Measurements from ENCODE around the genes PAK4 and SAMD4B.

- CAGE, long polyA plus RNA = no peak
- RRBS = no CpG with 5 or more reads among the region's 1 CpG
Observed at GRCh38 chr19:38388529-38388613, 126 bp upstream of the SPRED3 start.

DNA sequence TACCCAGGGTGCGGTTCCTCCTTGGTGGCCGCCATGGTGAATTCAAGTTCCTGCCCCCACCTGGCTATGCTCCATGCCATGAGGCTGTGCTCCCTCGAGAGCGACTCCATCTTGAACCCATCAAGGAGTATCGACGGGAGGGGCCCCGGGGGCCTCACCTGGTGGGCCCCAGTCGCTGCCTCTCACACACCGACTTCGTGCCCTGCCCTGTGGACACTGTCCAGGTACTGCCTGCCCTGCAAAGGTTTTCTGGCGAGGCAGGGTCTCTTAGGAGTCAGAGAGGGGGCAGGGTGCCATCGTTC, 26.8 kb downstream of the RYR1 start:
- CAGE, long polyA plus RNA = no peak
- RRBS = no CpG with 5 or more reads among the region's 12 CpGs

DNA sequence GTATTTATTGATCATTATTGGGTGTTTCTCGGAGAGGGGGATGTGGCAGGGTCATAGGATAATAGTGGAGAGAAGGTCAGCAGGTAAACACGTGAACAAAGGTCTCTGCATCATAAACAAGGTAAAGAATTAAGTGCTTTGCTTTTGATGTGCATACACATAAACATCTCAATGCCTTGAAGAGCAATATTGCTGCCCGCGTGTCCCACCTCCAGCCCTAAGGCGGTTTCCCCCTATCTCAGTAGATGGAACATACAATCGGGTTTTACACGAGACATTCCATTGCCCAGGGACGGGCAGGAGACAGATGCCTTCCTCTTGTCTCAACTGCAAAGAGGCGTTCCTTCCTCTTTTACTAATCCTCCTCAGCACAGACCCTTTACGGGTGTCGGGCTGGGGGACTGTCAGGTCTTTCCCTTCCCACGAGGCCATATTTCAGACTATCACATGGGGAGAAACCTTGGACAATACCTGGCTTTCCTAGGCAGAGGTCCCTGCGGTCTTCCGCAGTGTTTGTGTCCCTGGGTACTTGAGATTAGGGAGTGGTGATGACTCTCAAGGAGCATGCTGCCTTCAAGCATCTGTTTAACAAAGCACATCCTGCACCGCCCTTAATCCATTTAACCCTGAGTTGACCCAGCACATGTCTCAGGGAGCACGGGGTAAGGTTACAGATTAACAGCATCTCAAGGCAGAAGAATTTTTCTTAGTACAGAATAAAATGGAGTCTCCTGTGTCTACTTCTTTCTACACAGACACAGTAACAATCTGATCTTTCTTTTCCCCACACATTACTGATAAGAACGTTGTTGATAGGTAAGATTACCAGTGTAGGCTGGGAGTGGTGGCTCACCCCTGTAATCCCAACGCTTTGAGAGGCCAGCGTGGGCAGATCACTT, 12.6 kb downstream of the EIF3K start:
- CAGE, long polyA plus RNA = no peak
- RRBS = no CpG with 5 or more reads among the region's 19 CpGs

DNA sequence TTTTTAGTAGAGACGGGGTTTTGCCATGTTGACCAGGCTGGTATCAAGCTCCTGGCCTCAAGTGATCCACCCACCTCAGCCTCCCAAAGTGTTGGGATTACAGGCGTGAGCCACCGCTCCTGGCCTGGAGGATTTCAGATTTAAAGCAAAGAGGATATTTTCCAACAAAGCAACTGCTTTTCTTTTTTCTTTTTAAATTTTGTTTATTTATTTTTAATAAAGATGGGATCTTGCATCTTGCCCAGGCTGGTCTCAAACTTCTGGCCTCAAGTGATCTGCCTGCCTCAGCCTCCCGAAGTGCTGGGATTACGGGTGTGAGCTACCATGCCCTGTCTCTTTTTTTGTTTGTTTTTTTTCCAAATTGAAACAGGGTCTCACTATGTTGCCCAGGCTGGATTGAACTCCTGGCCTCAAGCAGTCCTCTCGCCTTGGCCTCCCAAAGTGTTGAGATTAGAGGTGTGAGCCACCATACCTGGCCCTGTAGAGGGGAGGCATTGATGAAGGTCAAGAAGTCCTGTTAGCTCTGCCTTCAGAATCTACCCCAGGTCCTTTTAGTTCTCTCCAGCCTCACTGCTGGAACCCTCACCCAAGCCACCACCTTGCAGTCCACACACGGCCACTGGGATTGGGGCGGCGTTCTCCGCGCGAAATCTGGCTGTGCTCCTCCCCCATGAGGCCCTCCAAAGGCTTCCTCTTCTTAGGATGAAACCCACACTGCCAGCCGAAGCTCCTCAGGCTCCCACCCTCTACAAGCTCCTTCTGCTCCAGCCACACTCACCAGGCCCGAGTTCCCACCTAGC, 34.8 kb downstream of the ACTN4 start:
- CAGE, long polyA plus RNA = no peak
- RRBS = no CpG with 5 or more reads among the region's 14 CpGs

DNA sequence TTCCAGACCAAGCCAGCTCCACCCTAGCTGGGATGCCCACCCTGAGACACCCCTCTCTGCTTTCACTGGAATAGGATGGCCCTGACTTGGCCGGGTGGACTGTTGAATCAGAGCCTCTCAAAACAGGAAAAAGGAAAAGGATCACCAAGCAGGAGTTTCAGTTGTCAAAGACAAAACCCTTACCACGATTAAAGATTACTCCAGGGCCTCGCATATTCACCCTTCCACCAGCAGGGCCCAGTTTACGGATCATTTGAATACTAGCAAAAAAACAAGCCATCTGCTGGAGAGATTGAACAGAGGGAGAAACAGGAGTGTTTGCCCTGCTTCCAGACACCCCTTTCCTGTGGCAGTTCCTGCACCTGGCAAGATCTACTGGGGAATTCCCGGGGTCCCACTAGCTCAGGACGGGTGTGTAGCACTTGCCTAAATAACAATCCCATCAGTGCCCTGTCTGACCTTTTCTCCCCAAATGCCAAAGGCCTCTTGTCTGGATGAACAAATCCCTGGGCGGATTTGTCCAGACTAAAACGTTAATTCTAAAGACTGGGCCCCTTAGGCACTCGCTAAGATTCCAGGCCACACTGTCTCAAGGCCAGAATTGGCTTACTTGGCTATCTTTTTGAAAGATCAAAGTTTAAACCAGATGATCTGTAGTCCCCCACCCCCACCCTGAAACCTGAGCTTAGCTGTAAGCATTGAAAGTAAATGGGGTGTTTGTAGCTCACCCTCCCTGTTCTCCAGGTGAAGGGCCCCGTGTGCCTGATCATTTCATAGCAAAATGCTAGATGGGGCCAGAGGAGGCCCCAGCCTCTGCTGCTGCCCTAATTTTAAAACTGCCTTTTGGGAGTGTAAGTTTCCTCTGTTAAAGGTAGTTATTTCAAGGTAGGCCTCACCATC, 38.5 kb downstream of the ACTN4 start:
- CAGE, long polyA plus RNA = no peak
- RRBS = no CpG with 5 or more reads among the region's 10 CpGs

GRCh38 chr19:38704335-38705438, 39.6 kb downstream of the CAPN12 start:
- CAGE, long polyA plus RNA = no peak
- RRBS = no CpG with 5 or more reads among the region's 25 CpGs

DNA sequence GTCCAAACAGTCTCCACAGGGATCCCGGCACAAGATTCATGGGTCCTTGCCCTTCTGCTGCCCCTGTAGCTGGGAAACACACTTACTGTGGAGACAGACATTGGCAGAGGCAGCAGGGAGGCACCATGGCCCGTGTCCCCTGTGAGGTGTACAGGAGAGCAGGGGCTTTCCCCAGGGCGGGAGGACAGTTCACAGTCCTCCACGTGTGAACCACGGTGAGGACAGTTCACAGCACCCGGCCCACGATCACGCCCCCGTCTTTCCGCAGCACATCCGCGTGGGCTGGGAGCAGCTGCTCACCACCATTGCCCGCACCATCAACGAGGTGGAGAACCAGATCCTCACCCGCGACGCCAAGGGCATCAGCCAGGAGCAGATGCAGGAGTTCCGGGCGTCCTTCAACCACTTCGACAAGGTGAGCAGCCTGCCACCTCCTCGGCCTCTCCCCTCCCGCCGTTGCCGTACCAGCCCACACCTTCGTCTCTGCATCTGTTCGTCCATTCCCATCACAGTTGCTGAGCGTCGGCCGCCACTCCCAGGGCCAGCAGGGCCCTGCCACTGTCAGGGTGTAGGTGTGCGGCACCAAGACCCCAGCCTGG, 17.5 kb downstream of the CAPN12 start:
- CAGE, long polyA plus RNA = no peak
- RRBS = no CpG with 5 or more reads among the region's 30 CpGs

DNA sequence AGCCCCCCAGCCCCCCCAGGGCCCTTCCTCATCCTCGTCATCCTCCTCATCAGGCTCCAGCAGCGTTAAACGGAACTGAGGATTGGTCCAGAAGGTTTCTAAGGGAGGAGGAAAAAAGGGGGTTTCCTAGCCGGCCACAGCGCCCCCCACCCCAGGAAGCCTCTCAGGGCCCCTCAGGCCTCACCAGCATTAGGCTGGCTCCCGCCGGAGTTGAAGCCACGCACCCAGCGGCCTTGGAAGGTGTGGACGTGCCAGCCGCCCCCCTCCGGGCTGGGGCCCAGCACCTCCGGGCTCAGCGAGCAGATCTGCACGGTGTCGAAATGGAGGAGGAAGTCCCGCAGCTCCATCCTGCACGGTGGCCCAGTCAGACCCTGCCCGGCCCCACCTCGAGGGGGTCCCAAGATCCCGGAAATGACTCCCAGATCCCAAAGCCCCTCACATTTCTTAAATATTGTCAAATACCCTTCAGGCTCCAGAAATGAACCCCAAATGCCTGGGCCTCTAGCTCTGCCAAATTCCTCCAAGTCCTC, 6.9 kb downstream of the CAPN12 start:
- CAGE, long polyA plus RNA = no peak
- RRBS = 25% methylated on average over 15 of the region's 21 CpGs

- CAGE, long polyA plus RNA = no peak
- RRBS = 87% methylated on average over 6 of the region's 19 CpGs
Observed at GRCh38 chr19:38808678-38809199, 4.0 kb downstream of the LGALS4 start.

- CAGE, long polyA plus RNA = no peak
- RRBS = no CpG with 5 or more reads among the region's 3 CpGs
Observed at GRCh38 chr19:38830084-38830447, 1.5 kb downstream of the ECH1 start.

- CAGE, long polyA plus RNA = no peak
- RRBS = no CpG with 5 or more reads among the region's 22 CpGs
Observed at GRCh38 chr19:38838251-38839245, 7.0 kb upstream of the ECH1 start.

DNA sequence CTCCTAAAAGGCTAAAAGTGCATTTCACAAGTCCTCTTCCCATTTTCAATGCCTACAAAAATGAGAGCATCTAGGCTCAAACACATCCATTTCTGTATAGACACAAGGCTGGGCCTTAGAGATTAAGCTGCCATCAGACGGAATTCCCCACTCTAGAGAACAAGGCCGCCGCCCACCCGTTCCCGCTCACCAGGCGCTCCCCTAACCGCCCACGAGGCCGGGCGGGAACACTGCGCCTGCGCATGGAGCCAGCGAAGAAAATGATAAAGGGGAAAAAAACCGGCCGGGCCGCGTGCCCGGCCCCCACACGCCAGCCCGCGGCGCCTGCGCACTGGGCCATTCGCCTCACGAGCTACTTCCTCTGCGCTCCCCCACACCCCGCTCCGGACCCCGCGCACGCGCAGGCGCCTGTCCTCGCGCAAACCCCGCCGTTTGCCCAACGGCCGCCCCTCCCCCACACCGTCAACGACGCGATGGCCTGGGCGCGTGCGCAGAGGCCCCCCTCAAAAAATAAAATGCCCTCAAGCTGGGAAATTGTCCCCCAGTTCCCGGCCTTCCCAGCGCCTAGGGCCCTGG, 580 bp downstream of the HNRNPL start:
- CAGE, long polyA plus RNA = no peak
- RRBS = 1% methylated on average over 16 of the region's 48 CpGs

DNA sequence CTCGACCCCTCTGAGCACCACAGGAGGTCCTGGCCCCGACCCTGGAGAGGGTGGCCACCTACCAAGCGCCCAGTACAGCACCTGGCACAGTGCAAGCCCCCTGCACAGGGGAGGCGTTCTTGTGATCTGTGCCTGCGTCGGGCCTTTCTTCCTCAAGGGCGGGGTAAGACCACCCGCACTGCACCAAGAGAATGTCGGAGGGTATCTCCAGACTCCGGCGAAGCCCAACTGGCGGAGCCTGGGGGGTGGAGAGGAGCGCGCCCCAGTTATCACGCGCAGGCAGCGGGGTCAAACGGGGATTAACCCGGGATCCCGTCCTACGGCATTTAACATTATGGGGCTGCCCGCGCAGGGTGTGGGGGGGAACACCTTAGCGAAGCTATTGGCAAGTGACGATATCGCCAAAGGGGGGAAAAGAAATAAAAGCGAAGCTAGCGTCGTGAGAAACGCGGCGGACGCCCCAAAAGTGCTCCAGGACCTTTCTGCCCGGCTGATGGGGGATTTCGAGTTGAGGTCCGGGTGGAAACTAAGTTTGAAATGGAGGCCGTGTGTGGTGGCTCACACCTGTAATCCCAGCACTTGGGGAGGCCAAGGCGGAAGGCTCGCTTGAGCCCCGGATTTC, 1.4 kb upstream of the HNRNPL start:
- CAGE, long polyA plus RNA = no peak
- RRBS = 7% methylated on average over 10 of the region's 40 CpGs

DNA sequence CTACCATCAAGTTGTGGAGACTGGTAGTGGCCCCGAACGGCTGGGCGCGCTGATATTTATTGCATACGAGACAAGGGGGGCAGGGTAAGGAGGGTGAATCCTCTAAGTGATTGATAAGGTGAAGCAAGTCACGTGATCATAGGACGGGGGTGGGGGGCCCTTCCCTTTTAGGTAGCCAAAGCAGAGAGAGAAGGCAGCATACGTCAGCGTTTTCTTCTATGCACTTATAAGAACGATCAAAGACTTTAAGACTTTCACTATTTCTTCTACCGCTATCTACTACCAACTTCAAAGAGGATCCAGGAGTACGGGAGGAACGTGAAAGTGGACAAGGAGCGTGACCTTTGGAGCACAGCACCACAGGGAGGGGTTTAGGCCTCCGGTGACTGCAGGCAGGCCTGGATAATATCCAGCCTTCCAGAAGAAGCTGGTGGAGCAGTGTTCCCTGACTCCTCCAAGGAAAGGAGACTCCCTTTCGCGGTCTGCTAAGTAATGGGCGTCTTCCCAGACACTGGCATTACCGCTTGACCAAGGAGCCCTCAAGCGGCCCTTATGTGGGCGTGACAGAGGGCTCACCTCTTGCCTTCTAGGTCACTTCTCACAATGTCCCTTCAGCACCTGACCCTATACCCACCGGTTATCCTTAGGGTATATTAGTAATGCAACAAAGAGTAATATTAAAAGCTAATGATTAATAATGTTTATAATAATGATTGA, 10.0 kb upstream of the HNRNPL start:
- CAGE, long polyA plus RNA = no peak
- RRBS = no CpG with 5 or more reads among the region's 22 CpGs

DNA sequence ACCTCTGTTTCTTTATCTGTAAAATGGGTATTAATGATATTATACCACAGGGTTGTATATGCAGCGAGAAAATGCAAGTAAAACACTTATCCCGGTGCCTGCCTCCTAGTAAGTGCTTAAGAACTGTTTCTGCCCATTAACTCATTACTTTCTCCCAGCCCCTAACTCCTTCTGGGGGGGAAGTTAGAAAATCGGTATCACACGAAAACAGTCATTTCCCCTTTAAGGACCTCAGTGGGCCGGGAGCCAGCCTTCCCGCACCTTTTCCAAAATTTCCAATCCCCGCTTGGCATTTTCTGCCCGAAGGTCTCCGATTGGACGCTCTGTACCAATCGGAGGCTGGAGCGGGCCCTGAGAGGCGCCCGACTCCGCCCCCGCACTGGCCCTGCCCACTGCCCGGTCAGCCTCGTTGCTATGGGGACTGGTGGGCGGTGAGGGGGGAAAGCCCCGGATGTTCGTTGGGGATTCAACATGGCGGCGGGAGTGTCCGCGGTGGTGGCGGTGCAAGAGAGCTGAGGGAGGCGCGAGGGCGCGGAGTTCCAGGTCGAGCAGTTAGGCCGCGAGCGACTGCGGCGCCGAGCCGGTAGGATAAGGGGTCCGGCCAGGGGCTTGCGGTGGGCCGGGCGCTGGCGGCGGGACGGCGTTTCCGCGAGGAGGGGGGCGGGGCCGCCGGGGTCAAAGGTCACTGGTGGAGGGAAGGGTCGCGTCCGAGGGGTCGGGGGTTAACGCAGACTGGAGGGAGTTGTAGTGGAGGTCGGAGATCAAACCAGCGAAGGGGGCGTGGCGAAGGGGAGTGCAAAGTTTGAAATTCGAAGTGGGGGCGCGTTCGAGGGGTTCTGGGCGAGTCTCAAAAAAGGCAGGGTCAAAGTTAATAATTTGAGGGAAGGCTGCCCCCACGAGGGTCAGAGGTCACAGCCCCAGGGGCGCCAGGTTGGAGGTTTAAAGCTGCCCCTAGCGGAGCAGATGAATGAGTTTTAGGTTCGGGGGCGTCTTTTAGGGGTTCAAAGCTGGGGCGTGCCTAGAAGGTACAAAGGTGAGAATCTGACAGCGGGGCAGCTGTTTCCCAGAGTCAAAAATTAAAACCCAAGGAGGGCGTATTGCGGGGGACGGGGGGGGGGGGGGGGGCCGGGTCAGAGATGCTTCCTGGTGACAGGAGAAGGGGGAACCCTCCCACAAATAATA, at the start of gene PAK4:
Gene PAK4 (plus strand): TSS at position 450 of the 1,182 bp plus-strand sequence.
- CAGE, long polyA plus RNA = start-site peak on the plus strand centred at position 453 of the sequence, 31 bp wide, 214 and 73 reads in 2 replicates
- RRBS = 2% methylated on average over 15 of the region's 76 CpGs

- CAGE, long polyA plus RNA = no peak
- RRBS = no CpG with 5 or more reads among the region's 13 CpGs
Observed at GRCh38 chr19:39193762-39194490, 2.8 kb upstream of the NCCRP1 start.

DNA sequence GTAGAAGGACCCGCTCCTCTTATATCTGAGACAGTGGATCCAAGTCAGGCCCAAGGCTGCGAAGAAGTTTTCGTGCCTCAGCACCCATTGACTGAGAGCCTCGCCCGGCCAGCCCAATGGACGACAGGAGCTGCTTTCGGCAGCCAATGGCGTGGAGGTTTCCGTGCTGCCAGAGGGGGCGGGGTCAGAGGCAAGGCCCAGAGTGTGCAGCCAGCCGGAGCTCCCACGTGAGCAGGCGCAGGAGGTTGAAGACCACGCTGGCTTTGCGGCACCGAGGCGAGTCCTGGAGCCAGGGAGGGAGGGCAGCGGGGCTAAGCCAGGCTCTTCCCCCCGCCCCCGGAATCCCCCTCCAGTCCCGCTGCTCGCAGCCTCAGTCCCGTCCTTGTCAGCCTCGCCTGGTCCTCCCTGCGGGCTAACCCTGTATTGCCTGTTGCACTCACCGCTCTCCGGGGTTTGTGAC, 2.2 kb upstream of the IFNL3 start:
- CAGE, long polyA plus RNA = no peak
- RRBS = 11% methylated on average over 8 of the region's 27 CpGs

GRCh38 chr19:39342199-39342878, at the start of gene SAMD4B:
TSS of gene SAMD4B (plus strand) at chr19:39342421.
- CAGE, long polyA plus RNA = no peak
- RRBS = 4% methylated on average over 10 of the region's 107 CpGs

GRCh38 chr19:39372096-39372990, 18.6 kb downstream of the PAF1 start:
- CAGE, long polyA plus RNA = no peak
- RRBS = no CpG with 5 or more reads among the region's 8 CpGs

DNA sequence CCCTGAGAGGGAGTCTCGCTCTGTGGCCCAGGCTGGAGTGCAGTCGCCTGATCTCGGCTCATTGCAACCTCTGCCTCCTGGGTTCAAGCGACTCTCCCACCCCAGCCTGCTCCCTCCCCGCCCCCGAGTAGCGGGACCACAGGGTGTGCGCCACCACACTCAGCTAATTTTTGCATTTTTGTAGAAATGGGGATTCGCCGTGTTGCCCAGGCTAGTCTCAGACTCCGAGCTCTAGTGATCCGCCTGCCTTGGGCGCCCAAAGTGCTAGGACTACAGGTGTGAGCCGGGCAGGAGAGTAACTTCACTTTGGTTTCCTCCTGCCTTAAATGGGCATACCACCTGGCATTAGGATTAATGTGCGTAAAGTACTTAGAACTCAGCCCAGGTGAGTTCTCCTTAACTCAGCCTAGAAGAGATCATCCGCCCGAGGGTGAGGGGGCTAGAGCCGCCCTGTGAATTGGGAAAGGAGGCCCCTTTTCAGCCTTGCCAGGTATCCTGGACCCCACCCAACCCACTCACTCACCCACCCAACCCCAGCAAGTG, 1.4 kb upstream of the ZFP36 start:
- CAGE, long polyA plus RNA = no peak
- RRBS = no CpG with 5 or more reads among the region's 18 CpGs

Data from AG04450 (cell line).